Umbilical cord (tissue), 2 donors: ENCODE results near the gene CDK5R1.

DNA sequence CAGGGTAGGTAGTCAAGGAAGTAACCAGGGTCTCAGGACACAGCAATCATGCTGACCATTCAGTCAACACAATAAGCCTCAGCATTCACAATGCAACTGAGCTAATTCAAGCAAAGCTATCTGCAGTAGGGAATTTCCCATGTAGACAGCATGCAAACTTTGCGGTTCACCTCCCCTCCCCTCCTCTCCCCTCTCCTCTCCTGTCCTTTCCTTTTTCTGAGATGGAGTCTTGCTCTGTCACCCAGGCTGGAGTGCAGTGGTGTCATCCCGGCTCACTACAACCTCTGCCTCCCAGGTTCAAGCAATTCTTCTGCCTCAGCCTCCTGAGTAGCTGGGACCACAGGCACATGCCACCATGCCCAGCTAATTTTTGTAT is 9.6 kb upstream of the RNF135 start:
- RAMPAGE, long total RNA: no peak

- RAMPAGE, long total RNA: no peak
Measured at GRCh38 chr17:31095743-31096442, 1.1 kb downstream of the NF1 start.

GRCh38 chr17:31279271-31279653 is 17.8 kb downstream of the OMG start:
- RAMPAGE, long total RNA: no peak

GRCh38 chr17:31508563-31509356 is 117.3 kb downstream of the RAB11FIP4 start:
- RAMPAGE, long total RNA: no peak

DNA sequence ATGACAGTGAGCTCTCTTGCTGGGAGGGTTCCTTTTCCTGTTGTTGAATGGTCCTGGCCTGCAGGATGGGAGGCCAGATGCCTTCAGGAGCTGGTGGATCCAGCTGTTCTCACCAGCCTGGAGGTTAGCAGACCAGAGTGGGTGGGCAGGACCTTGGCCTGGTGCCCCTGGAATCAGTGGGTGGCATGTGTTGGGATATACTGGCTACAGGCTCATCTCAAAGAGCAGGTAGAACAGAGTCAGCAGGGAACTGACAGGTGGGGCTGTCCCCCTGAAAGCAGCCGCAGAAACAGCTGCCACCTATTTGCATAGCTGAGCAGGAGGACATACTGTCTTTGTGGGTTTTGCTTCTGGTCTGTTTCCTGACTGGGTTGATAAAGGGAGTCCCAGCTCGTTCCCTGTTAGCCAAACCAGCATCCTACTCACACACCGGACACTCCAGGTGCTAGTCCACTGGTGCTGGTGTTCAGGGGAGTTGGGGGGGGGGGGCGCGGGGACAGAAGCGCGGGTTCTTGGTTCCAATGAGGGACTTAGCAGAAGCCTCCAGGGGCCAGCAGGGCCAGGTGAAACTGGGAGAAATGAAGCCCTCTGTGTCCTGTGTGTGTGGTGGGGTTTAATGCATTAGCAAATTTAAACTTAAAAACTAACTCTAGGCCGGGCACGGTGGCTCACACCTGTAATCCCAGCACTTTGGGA is 144.2 kb downstream of the RAB11FIP4 start:
- RAMPAGE, long total RNA: no peak

DNA sequence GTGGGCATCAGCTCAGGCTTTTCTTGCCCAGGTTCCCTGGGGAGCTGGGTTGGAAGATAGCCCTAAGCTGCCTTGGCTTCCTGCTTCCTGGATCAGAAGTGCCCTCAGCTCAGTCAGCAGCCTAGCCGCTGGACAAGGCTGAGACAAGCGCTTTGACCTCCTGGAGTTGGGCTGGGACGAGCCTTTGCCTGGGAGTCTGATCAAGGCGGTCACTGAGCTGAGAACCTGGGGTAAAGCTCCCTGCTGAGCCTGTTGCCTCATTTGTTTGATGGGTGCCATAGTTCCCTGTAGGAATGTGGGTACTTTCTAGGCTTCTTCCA is 190.0 kb downstream of the RAB11FIP4 start:
- RAMPAGE, long total RNA: no peak

DNA sequence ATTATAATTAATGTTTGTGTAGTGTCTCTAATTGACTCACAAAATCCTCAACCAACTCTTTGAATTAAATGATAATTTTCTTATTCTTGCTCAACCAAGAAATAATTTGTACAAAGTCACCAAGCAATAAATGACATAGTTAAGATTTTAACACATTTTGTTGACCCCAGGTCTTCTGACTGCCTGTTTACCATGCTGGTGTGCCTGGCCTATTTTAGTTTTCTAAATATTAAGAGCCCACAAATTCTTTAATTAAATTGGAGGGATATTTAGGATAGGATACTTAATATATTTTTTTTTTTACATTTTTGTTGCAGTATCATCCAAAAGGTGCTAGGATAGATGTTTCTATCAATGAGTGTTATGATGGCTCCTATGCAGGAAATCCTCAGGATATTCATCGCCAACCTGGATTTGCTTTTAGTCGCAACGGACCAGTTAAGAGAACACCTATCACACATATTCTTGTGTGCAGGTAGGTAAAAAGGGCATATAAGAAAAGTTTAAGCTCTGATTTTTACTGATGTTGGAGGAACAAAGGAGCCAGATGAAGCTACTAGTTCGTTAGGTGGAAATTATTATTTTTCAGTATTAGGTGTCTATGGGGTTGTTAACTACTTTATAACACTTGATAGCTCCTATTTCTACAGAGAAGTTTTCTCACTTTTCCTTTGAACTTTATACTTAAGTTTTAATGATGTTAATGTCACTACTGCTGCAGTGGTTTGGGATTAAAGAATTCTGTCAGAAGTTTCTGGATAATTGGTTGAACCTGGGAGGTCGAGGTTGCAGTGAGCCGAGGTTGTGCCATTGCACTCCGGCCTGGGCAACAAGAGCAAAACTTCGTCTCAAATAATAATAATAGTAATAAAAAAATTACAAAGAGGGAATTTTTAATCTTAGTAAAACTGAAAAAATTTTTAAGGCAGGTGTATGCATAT is 12.7 kb upstream of the LRRC37B start:
- RAMPAGE, long total RNA: no peak

- RAMPAGE, long total RNA: no peak
Measured at GRCh38 chr17:32350287-32351180, 577 bp downstream of the ZNF207 start.

GRCh38 chr17:32358925-32359289 is 8.9 kb downstream of the ZNF207 start:
- RAMPAGE, long total RNA: no peak

- RAMPAGE, long total RNA: no peak
Measured at GRCh38 chr17:32445775-32446675, 1.7 kb downstream of the PSMD11 start.

- RAMPAGE, long total RNA: no peak
Measured at GRCh38 chr17:32486362-32487191, at the start of gene CDK5R1. TSS of gene CDK5R1 (plus strand) at chr17:32486993.

- RAMPAGE, long total RNA: no peak
Measured at GRCh38 chr17:32494213-32495194, 7.7 kb downstream of the CDK5R1 start.

DNA sequence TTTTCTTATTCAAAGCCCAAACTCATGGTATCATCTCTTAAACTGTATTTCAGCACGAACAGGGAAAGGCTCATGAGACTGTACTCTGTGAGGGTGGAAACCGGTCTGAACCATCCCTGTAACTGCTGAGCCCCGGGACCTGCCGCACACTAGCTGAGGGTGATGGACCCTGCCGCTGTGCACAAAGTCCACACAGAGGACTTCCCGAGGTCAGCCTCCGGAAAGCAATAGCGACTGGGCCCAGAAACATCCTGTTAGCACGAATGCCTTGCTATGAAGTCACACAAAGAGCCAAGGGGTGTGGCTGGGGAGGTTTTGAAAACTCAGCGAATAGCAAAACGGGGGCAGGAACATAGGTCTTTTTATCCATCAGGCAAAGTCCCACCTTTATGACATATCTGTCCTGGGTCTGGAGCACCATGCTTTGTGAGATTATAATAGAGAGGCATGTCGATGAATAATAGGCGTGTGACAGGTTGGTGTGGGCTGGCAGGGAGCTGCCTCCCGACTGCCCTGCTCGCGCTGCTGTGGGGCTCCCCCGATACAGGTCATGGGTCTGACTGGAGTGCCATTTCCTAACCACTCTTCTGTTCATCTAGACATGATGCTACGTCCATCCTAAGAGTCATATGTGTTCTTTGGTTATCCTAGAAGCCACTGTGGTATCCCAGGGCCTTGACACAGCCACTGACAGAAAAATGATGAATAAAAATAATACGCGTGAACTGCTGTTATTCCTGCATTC is 33.5 kb downstream of the CDK5R1 start:
- RAMPAGE, long total RNA: no peak

GRCh38 chr17:32553687-32554489 is 67.1 kb downstream of the CDK5R1 start:
- RAMPAGE, long total RNA: no peak

DNA sequence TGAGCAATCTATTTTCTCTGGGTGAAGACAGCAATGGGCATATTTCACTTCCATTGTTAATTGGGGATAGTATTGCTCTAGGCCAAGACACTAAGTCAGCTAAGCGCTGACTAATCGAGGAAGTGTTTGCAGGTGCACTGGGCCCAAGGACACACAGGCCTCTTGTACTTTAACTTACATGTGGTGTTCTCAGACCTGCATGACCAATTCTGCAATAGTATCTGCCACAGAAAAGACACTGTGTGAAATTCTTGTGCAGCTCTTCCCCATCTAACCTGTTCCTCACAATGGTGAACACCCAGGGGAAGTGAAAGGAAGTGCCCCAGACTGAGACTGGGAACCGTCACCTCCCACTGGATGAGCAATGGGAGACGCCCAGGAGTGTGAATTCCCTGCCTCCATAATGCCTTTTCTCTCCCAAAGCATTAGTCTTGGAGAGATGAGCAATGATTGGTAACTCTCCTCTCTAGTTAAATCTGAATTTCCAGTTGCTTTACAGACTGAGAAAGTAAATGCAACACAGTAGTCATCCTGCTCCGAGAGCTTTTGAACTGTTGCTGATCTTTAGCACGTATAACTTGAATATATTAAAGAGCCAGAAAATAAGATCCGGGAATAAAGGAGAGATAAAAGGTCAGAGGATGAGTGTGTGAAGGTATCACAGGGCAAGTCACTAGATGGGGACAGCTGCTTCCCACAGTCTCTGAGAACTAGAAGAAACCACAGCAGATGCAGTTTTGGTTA is 82.6 kb downstream of the CDK5R1 start:
- RAMPAGE, long total RNA: no peak

DNA sequence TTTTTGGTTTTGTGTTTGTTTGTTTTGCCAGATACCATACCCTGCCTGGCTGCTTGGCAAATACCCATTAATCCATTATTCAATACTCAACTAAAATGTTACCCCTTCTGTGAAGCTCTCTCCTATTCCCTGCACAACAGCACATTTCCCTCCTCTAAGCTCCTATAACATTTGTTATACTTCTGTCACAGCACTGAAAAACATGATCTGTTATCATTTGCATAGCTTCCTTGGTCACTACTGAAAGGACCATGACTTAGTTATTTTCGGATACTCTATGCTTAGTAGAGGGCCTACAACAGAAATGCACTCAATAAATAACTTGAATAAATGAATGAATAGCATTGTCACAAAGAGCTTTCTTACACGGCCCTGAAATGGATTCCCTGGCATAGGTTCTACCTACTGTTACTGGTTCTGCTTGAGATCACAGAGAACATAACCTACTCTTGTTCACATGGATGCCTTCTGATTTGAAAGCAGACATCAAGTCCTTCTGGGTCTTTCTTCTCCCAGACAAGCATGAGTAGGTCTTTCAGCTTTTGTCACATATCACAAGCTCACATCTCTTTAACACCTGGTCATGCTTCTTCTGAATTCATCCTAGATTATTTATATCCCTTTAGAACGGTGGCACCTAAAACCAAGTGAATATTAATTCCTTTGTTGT is 41.6 kb downstream of the MYO1D start:
- RAMPAGE, long total RNA: no peak

- RAMPAGE, long total RNA: no peak
Measured at GRCh38 chr17:32854055-32854733, 22.7 kb downstream of the MYO1D start.

DNA sequence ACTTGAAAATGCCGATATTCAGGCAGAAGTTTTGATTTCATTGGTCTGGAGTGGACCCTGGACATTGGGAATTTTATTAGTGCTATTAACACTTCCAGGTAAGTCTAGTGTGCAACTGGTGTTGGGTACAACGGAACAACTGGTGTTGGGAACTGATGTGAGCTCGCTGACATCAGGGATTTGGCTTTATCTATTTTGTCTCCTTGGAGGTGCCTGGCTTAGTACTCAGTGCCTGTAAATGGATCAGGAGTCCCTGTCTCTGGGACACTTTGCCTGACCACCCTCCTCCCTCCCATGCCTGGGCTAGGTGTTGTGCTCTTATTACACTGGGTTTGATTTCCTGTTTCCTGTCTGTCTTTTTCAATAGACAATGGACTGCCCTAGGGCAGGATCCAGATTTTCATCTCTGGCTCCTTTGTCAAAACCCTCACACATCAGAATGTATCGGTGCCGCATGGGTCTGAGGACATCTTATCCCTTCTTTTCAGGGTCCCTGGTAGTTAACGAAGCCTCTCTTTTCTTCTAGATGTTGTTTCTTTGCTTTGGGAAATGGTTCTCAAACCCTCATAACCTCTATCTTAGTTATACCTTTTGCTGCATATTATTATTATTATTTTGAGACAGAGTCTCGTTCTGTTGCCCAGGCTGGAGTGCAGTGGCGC is 223.6 kb upstream of the ASIC2 start:
- RAMPAGE, long total RNA: no peak

GRCh38 chr17:34248658-34249232 is 6.3 kb upstream of the CCL2 start:
- RAMPAGE, long total RNA: no peak

- RAMPAGE, long total RNA: no peak
Measured at GRCh38 chr17:34252032-34253393, 2.6 kb upstream of the CCL2 start.